ENCODE data around the gene TIPARP.

DNA sequence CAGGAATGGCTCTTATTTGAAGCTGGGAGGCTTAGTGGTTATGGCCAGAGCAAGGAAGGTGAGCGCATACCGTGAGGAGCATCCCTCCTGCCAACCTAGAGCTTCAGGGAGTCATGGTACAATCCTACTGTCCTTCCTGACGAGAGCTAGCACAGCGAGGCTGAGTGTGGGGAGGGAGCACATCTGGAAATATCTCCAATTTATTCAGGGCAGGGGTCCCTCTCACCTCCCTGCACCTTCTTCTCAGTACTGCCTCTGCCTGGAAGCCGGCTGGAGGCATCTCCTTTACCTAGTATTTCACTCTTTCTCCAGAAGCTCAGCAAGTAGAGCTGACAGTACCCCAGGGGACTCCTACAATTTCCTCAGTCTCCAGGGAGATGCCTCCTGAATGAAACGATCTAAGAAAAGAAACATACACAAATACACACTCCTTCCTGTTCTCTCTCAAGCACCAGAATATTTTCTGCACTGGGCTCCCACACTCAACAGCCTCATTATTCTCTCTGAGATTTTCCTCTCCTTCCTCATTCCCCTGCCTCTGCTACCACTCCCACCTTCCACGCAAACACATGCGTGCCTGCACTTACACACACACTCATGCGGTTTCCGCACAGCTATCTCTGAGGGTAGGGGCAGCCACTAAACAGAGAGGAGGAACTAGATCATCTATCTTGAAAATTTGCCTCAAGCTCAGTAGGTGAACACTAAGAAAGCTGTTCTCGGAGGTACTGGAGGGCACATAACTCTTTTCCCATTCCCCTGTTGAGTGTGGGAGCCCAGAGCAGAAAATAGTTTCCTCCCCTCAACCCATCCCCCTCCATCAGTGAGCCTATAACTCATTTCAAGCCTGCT lies 30.8 kb upstream of the TIPARP start:
- RRBS: no CpG with 5 or more reads among the region's 11 CpGs

DNA sequence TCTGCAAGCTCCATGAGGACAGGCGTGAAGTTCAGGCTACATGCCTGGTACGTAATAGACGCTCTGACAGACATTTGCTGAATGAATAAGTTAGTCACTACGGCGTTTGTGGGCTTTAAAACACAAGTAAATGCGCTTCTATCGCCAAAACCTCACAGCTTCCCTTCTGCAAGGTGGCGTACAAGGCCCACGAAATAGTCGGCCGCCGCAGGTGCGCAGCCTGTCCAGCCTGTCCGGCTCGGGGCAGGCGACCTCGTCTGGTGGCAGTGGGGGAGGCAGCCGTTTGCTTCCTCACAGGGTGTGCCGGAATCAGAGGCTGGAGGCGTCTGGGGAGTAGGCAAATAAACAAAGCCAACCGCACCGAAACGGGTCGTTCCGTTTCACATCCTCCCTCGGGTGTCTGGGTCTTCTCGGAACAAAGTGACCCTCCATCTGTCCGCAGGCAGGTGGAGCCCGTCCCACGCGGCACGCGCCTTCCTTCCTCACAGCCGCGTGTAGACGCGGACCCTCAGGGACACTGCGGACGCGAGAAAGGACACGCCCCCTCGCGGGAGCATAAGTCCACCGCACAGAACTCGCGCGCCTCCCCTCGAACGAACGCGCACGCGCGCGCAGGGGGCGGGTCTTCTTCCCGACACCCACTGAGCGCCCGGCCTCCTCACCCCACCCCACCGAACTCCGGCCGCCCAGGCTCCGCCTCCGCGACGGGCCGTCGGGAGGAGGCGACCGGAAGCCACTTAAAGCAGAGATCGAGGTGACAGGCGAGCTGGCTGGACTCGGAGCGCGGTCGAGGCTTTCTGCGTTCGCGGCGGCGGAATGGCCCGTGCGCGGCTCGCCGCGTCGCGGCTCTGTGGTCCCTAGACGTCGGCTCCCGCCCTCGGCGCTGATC lies at the start of gene TIPARP:
Gene TIPARP (plus strand): TSS at position 745 of the 889 bp plus-strand sequence.
- RRBS: 1% methylated on average over 16 of the region's 94 CpGs

DNA sequence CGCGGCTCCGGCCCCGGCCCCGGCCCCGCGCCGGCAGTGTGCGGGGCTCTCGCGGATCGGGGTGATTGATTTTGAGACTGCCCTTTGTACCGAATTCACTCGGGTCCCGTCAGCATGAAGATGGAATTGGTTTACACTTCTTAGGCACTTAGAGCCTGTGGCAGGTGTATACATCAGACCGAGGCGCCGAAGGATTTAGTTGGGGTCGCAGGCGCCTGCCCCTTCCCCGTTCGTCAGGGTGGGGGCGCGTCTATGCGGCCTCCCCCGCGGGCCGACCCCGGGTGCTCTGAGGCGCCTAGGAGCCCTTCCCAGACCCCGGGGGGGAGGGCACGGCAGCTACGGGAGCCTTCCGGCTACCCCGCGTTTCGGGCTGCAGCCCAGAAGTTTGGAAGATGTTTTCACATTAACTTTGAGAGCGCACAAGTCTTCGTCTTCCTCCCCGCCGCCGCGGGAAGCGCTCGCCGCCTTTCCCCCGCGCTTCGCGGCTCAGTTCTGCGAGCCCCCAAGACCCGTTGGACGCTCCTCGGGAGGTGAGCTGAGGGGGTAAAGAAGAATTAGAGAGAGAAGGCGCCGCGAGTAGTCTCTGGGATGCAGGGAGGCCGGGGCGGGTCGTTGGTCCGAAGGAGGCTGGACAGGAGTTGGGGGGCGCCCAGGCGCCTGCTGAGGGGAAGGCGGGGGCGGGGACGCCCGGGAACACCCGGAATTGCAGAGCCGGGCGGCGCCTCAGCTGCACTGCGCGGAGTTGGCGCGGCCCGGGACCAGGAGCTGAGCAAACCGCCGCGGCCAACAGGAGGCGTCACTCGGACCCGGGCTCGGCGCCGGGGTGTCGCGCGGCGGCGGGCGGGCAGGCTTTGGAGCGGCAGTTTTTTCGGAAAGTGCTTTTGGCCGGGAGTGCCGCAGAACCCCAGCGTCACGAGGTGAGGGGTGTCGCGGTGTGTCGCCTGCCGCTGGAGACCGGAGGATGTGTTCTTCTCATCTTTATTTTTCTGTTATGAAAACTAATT lies 774 bp downstream of the TIPARP start:
- RRBS: 1% methylated on average over 41 of the region's 102 CpGs

DNA sequence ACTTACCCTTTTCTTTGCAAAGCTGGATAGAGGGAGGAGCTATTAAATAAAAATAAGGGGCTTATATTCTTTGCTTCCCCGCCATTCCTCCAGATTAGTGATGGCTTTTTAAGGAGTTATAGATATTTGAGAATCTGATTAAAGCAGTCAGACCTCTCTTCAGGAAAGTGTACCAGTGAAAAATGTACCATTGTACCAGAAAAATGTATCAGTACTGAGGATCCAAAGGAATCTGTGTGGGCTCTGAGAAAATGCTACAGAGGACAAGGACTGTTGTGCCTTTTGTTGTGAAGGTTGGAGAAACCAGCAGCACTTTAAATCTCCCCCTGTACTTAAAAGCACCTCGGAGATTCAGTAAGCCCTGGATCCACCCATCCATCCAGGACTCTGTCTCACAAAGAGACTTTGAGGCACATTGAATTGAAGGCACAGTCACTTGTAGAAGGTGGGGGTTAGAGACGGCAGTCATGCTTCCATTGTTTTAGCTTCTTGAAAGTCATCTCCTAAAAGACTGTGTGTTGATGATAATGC lies 27.2 kb downstream of the TIPARP start:
- RRBS: no CpG with 5 or more reads among the region's 3 CpGs

GRCh38 chr3:156751230-156751879 lies 74.8 kb upstream of the LEKR1 start:
- RRBS: no CpG with 5 or more reads among the region's 14 CpGs

- RRBS: no CpG with 5 or more reads among the region's 5 CpGs
Observed at GRCh38 chr3:156815478-156816048, 10.6 kb upstream of the LEKR1 start.

GRCh38 chr3:156817725-156818046 lies 8.5 kb upstream of the LEKR1 start:
- RRBS: no CpG with 5 or more reads among the region's 2 CpGs

DNA sequence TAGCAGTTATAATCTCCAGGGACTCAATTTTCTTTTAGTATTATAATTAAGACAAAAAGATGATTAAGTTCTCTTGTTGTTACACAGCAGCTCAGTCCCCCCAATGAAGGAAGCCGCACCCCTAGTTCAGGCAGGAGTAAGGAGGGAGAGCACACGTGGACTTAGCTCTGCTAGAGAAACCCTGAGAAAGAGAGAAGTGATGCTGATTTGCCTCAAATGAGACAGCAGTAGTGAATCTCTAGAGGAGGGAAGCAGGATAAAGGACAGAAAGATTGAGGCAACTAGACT lies 130.5 kb downstream of the CCNL1 start:
- RRBS: no CpG with 5 or more reads among the region's 2 CpGs

DNA sequence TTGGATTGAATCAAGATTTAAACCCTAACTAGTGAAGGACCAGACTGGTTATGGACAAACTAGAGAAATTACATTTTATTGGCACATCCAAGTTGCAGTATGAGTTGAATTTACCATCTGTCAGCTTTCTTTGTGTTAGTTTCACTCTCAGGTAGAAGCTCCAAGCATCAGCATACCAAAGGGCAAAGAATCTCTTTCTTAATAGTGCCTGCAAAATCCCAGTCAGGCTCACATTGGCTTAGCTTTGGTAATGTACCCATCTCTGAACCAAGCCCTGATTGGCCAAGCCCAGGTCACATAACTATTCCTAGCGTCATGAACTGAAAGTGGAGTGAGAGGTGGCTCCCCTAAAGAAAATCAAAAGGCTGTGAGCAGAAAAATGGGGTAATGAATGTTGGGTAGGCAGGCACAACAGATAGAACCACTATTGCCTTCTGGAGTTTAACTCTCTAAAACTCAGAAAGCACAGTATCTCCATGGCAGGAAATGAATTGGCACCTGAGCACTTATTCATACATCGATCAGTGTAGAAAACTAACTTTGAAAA lies 66.8 kb downstream of the CCNL1 start:
- RRBS: no CpG with 5 or more reads among the region's 2 CpGs

DNA sequence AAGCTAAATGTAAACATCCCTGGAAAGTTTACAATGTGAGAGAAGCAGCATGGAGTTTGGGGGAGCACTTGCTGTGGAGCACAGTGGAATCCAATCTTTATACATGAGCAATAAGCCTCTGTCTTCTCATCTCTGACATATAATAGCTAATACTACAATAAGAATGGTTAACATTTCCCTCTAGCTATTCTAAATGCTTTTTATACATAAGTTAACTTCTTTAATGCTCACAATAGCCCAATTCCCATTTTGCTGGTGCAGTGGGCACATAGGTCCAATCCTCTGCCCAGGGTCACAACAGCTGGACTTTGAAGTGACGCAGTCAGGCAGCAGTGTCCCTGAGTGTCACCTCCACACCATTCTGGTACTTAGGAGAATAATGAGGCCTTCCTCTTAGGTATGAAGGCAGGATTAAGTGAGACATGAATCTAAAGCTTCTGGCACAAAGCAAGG lies 26.4 kb downstream of the CCNL1 start:
- RRBS: no CpG with 5 or more reads among the region's 1 CpG

GRCh38 chr3:157166475-157167156 lies 6.7 kb upstream of the CCNL1 start:
- RRBS: no CpG with 5 or more reads among the region's 3 CpGs

DNA sequence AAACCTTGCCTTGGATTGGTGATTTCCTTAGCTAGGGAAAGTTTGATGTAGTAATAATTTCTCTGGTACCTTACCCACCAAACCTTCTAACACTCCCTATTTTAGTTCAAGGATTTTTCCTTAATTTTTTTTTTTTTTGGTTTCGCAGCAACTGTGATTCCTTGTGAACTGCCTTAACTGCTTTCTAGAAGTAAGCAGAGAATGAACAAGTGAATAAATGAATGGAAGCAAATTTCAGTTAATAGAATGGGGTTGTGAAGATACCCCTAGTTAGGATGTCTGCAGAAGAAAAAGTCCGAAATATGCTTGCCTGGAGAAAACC lies 35.1 kb upstream of the PTX3 start:
- RRBS: no CpG with 5 or more reads among the region's 2 CpGs

DNA sequence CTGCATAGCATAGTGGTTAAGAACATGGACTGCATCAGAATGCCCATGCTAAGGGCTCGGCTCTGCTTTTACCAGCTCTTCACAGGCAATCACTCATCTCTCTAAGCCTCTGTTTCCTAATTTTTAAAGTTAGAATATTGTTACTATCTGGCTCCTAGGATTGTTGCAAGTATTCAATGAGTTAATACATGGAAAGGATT lies 23.7 kb downstream of the VEPH1 start:
- RRBS: no CpG with 5 or more reads among the region's 1 CpG

GRCh38 chr3:157819082-157819456 lies 287.2 kb downstream of the SHOX2 start:
- RRBS: no CpG with 5 or more reads among the region's 2 CpGs

GRCh38 chr3:158809552-158810230 lies 7.8 kb downstream of the MFSD1 start:
- RRBS: no CpG with 5 or more reads among the region's 6 CpGs

DNA sequence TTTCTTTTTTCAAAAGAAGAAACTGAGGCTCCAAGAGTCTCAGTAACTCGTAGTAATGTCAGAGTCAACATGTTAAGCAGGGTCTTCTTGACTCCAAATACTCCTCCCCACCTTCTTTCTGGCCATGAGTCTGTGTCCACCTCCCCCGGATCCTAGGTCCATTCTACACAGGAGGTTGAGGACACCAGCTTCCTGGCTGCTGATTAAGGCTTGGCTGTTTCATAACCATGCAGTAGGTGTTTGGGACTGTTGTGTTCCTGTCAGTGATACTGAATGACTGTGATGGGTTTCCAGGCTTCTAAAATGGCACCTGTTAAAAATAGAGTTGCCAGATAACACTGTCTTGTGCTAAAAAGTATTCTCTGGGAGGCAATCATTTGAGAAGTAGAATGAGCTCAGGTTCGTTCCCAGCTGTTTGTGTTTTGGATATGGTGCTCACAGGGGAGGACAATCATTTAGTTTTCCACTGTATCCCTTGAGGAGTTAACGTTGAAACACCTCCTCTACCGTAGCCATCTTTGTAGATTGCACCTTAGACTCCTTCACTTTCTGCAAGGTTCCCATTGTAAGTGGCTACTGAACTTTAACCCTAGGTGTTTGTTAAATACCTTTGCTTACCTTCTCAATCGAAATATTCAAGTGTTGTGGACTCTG lies 367.3 kb upstream of the C3orf80 start:
- RRBS: no CpG with 5 or more reads among the region's 6 CpGs

GRCh38 chr3:159881465-159882429 lies 343.5 kb upstream of the C3orf80 start:
- RRBS: 57% methylated on average over 4 of the region's 13 CpGs

DNA sequence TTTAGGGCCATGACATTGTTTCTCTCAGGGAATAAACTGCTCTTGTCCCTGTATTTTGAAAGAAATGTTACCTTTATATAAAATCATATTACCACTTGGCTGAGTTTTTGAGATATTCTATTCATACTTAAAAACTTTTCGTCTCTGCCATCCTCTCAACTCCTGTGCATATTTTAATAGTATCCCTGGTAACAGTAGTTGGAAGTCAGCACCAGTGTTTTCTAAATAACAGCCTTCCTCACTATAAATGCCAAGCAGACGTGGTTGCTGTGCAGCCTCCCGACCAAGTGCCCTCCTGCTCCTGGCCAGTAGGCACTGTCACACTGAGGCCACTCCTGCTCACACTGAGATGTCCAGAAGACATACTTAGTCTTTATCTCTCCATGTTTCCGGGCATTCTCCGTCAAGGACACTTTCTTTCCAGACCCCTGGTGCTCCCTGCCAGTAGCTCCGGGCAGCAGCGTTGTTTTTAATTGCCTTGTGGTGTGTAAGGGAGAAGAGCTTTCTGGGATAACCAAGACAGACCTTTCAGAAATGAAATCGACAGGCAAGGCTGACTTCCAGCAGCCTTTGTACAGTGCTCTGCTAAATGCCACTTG lies 342.5 kb upstream of the C3orf80 start:
- RRBS: 58% methylated on average over 3 of the region's 8 CpGs

DNA sequence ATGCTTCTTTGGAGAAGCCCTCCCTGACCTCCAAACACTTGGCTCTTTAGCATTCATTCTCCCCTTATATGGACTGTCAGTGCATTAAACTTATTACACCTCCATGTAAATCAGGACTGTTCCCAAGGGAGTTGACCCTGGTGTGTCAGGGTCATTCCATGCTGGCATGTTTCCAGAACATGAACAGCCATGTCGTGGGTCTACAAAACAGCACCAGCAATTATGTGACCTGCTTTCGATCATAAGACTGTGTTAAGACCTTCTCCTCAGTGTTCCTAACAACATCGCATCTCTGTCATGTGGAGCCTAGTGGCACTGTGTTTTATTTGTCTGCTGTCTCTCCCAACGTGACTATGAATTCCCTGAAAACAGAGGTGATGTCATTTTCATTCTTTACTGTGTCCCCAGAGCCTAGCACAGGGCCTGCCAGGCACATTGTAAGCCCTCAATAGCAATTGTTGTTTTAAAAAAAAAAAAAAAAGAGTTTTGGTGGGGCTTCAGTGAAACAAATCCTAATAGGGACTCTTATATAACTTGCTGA lies 330.9 kb upstream of the C3orf80 start:
- RRBS: no CpG with 5 or more reads among the region's 4 CpGs

- RRBS: 2% methylated on average over 30 of the region's 43 CpGs
Observed at GRCh38 chr3:160225979-160226319, 727 bp downstream of the C3orf80 start.

Data from renal cortical epithelial cell (primary cell).